NCI-H460 (cell line): ENCODE measurements around the genes TMA7B and ADSL.

GRCh38 chr22:39426560-39426980, 27.0 kb downstream of the TAB1 start:
RAMPAGE:
- cytosol, long total RNA: no peak
- long total RNA: no peak
- nucleus, long total RNA: no peak

DNA sequence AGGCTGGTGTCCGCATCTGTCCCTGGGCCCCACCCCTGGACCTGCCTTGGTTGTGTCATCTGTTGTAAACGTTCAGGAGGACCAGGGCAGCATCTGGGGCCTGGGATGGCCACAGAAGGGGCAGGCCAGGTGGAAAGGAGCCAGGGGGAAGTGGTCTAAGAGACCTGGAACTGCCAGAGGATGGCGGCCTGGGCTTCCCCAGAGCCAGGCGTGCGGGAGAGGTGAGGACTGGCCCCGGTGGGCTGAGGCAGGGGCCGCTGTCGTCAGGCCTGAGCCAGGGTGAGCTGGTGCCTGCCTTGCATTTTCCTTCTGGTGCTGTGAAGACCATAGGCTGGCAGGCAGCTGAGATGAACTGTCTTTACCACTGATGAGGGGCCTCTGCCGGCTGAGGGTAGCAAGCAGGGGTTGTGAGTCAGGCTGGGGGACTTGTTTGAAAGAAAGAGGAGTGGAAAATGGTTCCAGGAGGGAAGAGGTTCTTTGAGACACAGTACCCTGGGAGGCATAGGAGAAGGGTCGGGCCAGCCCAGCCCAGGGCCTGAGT, 26.0 kb upstream of the MGAT3 start:
RAMPAGE:
- cytosol, long total RNA: no peak
- long total RNA: no peak
- nucleus, long total RNA: no peak

GRCh38 chr22:39448378-39448956, 8.3 kb upstream of the MGAT3 start:
RAMPAGE:
- cytosol, long total RNA: no peak
- long total RNA: no peak
- nucleus, long total RNA: no peak

DNA sequence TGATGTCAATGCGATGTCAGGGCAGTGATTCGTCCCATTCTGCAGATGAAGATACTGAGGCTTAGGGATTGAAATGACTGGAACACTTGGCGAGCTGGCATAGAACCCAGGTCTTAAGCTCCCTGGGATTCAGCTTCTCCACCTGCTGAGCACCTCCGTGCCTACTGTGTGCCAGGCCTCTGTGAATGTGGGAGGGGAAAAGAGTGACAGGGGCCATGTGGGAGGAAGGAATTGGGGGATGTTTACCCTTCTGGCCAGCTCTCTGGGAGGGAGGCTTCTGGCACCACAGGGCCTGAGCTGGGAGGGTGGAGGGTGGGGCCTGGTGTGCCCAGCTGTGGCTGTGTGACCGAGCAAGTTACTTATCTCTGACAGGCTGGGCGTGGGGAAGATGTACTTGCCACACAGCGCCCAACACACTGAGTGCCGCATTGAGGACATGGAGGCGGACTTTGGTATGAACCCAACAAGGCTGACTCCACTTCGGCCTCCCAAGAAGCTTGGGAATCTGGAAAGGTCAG, 2.6 kb upstream of the MGAT3 start:
RAMPAGE:
- cytosol, long total RNA: no peak
- long total RNA: no peak
- nucleus, long total RNA: no peak

DNA sequence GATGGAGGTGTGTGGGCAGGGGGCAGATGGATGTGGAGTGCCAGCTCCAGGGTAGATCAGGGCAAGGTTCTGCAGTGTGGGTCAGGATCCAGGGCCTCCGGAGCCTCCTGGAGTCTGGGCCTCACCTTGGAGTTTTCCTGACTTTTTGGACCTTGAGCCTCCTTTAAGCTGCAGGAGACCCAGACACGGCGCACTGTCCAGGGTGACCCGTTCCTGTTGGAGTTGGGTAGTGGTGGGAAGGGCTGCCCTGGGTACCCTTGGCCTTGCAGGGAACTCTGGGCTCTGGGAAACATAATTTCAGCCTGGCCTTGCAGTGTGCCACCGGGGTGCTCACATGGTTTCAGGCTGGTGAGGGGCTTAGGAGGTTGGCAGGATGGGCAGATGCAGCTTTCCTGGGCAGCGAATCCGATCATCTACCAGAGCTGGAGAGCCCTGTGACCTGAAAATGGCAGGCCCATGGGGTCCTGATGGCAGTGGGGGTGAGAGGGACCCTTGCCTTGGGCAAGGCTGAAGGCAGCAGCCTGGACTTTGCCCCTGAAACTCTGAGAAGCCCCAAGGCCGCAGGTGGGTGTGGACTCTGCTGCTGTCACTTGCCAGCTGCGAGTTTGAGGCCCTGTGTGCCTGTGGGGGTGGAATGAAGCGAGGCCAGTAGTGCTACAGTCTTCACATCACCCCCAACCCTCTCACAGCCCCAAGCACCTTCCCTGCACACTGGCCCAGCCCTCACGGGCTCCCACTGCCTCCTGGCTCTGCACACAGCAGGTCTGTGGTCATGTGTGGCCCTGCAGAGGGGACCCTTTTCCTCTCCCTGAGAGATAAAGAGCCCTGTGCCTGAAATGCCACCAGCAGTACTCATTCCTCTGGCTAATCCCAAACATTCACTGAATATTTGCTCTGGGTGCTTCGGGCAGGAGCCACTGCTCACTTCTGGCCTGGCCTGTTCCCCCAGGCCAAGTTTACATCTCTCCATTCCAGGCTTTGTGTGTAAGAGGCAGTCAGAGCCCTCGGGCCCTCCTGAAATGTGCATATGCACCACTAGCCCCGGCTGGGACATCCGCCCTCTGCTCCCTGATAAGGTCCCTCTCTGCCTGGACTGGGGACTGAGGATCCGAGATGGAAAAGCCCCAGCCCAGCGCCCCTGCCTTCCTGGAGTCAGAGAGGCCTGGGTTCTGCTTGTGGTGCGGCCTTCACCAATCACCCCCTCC, 17.4 kb downstream of the MGAT3 start:
RAMPAGE:
- cytosol, long total RNA: no peak
- long total RNA: no peak
- nucleus, long total RNA: no peak

DNA sequence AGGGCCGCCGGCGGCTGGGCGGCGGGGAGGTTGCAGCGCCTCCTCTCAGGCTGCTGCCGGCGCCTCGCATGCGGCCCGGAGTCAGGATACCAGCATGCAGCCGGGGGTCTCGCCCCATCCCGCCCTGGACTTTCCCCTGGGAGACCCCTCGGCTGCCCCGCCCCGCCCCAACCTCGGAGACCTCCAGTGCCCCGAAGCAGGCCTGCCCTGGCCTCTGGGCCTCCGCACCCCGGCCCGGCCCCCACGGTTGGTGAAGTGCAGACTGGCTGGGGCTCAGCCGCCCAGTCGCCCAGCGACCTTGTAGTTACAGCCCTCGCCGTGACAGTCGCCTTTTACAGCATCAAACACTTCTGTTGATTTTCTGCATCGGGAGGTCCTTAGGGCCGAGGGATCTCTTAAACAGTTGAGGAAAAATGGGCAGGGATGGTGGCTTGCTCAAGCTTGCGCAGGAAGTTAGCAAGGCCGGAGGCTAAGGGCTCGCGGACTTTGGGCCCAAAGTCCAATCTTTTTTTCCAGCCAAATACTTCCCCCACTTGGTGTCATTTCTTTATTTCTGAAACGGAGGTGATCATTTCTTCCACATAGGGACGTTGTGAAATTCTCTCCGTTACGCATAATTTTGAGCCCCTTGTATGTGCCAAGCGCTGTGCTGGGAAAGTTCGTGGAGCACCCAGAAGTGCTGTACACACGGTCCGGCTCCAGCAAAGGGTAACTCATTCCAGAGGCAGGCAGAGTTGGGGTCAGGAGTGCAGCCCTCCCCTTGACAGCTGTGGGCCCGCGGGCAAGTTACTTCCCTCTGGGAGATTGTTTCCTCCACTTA, 577 bp downstream of the MIEF1 start:
RAMPAGE:
- cytosol, long total RNA: no peak
- long total RNA: no peak
- nucleus, long total RNA: no peak

DNA sequence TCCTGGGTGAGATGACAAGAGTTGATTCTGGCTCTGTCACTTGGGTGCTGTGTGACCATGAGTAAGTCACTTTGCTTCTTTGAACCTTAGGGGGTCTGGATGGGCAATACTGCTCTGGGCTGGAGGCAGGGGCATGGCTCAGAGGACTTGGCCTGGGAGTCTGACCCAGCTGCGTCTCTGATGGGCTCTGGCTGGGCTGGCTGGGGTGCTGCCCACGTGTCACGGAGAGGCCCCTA, 2.6 kb downstream of the CACNA1I start:
RAMPAGE:
- cytosol, long total RNA: no peak
- long total RNA: no peak
- nucleus, long total RNA: no peak

GRCh38 chr22:39946483-39946704, 13.8 kb upstream of the TMA7B start:
RAMPAGE:
- cytosol, long total RNA: no peak
- long total RNA: no peak
- nucleus, long total RNA: no peak

DNA sequence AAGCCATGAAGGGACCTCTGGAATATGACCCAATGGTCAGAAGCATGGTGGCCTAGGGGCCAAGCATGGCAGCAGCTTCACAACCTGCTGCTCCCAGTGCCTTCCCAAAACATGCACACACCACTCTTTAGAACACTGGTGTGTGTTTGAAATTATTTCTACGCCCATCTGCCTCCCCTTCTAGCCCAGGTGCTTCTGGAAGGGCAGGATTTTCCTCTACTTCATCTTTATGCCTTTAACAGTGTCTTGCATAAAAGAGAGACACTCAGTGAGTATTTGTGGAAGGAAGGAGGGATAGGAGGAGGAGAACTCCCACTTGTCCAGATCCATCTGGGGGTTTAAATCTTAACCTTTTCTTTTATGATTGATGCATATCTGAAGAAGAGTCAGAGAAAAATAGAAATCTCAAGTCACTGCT, at the start of gene TMA7B:
Gene TMA7B, plus strand, starts transcription at position 162 of the 418 bp plus-strand sequence.
RAMPAGE:
- cytosol, long total RNA: no peak
- long total RNA: no peak
- nucleus, long total RNA: no peak

DNA sequence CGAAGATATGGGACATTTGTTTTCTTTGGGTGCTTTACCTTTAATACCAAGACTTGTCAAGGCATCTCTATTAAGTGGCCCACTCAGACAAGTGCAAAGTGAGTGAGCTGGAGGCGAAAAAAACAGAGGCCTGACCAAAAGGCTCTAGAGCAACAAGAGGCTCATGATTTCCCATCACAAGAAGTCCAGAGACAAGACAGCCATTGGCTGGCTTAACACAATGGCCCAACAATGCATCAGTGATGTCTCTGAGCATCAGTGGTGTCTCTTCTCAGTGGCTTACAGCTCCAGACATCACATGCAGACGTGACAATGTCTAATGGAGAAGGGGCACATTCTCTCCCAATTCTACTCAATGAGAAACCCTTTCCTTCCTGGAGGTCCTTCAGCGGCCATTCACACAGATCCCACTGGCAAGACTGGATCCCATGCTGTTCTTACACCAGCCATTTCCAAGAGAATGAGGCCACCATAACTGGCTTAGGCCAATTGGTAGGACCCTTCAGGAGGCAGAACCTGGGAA, 14.9 kb upstream of the FAM83F start:
RAMPAGE:
- cytosol, long total RNA: no peak
- long total RNA: no peak
- nucleus, long total RNA: no peak

RAMPAGE:
- cytosol, long total RNA: no peak
- long total RNA: no peak
- nucleus, long total RNA: no peak
These were observed 2.7 kb upstream of the FAM83F start for GRCh38 chr22:39991931-39992624.

GRCh38 chr22:40039299-40040198, 44.8 kb downstream of the FAM83F start:
RAMPAGE:
- cytosol, long total RNA: no peak
- long total RNA: no peak
- nucleus, long total RNA: no peak

DNA sequence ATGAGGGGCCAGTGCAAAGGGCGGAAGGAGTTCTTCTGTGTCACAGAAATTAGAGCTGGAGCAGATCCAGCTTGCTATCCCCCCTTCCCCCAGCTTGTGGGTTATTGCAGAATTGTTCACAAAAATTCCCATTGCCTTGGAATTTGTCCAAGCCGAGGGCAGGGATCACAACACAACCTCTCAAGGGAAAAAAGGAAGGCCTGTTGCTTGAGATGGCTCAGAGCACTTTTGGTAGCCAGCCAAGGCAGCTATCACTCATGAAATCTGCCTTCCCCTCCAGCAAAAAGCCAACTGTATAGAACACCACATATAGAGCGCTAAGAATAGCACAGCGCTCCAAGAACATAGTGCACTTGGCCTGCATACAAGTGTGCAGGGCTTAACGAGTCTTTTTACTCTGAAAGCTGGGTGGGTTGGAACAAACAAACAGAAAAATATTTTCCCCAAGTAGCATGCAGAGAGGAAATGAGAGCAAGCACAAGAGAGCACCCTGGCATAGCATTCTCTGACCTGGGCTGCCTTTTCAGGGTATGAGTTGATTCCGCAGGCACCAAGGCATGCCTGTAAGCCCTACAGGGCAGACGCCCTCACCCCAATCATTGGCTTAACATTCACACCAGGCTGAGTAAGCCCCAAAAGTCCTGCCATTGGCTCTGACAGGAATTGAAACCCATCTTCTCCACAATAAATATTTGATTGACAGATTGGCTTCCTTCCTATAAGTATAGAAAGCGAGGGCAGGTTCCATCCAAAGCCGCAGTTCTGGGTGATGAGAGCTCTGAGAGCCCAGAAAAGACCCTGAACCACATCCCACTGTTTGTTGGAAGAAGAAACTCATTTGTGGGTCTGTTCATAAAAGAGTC, 46.4 kb downstream of the FAM83F start:
RAMPAGE:
- cytosol, long total RNA: no peak
- long total RNA: no peak
- nucleus, long total RNA: no peak

DNA sequence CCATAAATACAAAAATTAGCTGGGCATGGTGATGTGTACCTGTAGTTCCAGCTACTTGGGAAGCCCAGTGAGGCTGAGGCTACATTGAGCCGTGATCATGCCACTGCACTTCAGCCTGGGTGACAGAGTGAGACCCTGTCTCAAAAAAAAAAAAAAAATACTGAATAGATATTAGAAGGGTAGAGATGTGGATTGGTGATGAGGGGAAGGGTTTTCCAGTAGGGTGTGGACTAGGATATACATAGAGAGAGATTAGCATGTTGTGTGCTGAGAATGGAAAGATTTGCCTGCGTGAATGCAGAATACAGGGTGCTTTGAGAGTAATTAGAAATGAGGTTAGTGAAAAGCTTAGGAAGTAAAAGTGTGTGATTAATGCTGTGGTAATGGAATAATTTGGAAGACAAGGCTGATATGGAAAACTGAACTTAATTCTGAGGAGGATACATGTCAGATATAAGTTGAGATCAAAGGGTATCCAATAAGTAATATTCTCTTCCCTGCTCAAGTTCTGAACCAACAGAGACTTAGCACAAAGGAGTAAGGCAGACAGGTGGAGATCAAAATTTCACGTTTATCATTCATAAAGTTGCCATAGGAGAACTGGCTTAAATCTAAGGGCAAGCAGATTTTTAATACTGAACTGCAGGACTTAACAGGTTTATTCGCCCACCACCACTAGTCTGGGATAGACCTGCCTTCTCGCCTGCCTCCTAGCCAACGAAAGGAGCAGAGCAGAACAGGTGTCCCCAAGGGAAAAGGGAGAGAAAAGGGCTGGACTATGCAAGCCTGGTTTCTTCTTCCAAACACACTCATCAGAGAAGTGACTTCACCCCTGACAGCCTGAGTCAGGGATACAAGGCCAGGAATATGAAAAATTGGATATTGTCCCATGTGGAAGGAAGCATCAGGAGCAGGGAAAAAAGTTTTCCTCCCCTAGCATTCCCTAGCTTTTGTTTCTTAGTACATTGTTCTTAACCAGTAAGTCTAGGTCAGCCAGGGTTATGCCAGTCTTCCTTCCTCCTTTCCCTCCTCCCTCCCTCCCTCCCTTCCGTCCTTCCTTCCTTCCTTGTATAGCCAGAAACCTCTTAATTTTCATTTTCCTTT, 57.2 kb upstream of the TNRC6B start:
RAMPAGE:
- cytosol, long total RNA: no peak
- long total RNA: no peak
- nucleus, long total RNA: no peak

DNA sequence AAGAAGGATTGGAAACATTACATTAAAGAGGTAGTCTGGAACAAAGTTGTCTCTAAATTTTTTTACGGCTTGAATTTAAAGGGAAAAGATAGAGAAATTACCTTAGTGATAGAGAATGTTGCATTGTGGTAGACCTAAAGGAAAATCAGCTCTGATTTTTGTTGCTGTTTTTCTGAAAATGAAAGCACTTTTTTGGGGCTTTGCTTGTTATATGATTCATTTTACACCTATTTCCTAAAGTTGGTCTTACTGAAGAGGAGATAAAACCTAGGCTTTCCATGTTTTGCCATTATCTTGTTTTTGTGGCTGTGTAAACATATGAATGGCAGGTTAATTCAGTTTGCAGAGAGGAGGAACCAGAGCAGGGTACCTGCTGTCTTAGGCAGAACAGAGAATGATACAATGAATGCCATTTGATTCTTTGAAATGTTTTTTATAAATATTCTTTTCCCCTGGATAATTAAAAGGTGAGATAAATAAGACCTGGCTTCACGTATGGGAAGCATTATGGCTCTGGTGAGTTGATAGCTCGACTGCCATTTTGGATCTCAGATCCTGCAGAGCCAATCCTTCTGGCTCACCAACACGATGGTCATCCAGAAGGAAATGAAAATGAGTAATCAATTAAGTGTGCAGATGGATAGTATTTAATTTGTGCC, 2.4 kb downstream of the TNRC6B start:
RAMPAGE:
- cytosol, long total RNA: no peak
- long total RNA: no peak
- nucleus, long total RNA: no peak

DNA sequence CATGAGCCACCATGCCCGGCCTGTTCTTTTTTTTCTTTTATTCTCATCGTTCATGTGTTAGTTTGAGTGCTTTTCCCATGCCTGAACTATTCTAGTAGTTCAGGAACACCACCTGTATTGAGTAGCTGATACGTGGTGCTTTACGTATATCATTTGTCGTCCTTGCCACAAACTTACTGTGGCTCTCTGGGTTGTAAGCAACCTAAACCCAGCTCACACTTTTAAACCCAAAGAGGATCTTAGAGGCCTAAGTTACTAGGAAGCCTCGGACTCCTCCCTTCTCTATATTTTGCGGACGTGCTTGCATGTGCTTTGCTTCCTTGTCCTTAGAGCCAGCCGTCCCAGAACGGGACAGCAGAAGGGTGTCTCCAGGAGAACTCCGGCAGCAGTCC, 33.6 kb downstream of the TNRC6B start:
RAMPAGE:
- cytosol, long total RNA: no peak
- long total RNA: no peak
- nucleus, long total RNA: no peak

DNA sequence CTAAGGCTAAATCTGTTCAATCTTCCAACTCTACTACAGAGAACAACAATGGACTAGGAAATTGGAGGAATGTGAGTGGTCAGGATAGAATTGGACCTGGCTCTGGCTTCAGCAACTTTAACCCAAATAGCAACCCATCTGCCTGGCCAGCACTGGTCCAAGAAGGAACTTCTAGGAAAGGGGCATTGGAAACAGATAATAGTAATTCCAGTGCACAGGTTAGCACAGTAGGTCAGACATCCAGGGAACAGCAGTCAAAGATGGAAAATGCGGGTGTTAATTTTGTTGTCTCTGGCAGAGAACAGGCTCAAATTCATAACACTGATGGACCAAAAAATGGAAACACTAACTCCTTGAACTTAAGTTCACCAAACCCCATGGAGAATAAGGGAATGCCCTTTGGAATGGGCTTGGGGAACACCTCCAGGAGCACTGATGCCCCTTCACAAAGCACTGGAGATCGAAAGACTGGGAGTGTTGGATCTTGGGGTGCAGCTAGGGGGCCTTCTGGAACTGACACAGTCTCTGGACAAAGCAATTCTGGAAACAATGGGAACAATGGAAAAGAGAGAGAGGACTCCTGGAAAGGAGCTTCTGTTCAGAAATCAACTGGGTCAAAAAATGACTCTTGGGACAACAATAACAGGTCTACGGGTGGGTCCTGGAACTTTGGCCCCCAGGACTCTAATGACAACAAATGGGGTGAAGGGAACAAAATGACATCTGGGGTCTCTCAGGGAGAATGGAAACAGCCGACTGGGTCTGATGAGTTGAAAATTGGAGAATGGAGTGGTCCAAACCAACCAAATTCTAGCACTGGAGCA, 81.1 kb upstream of the ADSL start:
RAMPAGE:
- cytosol, long total RNA: no peak
- long total RNA: no peak
- nucleus, long total RNA: no peak

DNA sequence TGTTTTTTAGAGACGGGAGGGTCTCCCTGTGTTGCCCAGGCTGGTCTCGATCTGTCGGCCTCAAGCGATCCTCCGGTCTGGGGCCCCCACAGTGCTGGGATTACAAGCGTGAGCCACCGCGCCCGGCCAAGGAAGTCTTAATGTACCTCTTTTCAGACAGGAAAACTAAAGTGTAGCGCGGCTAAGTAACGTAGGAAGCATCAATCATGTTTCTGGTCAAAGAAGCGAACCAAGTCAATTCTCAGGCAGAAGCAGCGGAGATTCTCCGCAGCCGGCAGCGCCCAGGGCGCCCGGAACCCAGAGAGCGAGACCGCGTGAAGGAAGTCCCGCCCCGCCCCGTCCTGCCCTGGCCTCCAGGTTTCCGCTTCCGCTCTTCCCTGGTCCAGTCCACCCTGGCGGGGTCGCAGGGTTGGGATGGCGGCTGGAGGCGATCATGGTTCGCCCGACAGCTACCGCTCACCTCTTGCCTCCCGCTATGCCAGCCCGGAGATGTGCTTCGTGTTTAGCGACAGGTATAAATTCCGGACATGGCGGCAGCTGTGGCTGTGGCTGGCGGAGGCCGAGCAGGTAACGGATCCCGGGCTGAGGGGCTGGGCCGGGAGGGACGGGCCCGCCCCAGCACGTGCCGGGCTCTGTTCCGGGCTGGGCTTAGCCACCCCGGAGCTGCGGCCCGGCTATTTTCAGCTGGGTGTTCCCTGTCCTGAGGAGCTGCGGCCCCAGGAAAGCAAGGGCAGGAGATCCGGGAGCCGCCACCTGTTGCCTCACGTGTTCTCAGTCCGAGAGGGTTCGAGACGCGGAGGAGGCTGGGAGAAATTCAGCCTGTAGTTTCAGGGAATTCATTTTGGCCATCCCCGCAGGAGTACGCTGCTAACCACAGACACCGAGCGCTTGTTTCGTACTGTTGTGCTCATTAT, at the start of gene ADSL:
Gene ADSL, plus strand, starts transcription at position 356 of the 914 bp plus-strand sequence.
RAMPAGE:
- cytosol, long total RNA: start-site peak on the minus strand centred at position 301 of the sequence, 33 bp wide, 14 and 26 reads in 2 replicates; start-site peak on the plus strand centred at position 393 of the sequence, 40 bp wide, 1,651 and 1,224 reads in 2 replicates
- long total RNA: start-site peak on the plus strand centred at position 393 of the sequence, 39 bp wide, 766 and 462 reads in 2 replicates
- nucleus, long total RNA: start-site peak on the plus strand centred at position 395 of the sequence, 25 bp wide, 580 and 149 reads in 2 replicates

RAMPAGE:
- cytosol, long total RNA: no peak
- long total RNA: no peak
- nucleus, long total RNA: no peak
These were observed 14.8 kb downstream of the SGSM3 start for GRCh38 chr22:40385009-40385814.

GRCh38 chr22:40818311-40819147, 617 bp downstream of the SLC25A17 start:
RAMPAGE:
- cytosol, long total RNA: no peak
- long total RNA: no peak
- nucleus, long total RNA: no peak